Melanocyte of skin (primary cell): ENCODE measurements around the genes IL12RB2, GADD45A and LRRC40.

GRCh38 chr1:66445334-66446118, 88.4 kb upstream of the SGIP1 start:
- CAGE, long polyA plus RNA, 2 experiments, result no peak in any of the 2 experiments

DNA sequence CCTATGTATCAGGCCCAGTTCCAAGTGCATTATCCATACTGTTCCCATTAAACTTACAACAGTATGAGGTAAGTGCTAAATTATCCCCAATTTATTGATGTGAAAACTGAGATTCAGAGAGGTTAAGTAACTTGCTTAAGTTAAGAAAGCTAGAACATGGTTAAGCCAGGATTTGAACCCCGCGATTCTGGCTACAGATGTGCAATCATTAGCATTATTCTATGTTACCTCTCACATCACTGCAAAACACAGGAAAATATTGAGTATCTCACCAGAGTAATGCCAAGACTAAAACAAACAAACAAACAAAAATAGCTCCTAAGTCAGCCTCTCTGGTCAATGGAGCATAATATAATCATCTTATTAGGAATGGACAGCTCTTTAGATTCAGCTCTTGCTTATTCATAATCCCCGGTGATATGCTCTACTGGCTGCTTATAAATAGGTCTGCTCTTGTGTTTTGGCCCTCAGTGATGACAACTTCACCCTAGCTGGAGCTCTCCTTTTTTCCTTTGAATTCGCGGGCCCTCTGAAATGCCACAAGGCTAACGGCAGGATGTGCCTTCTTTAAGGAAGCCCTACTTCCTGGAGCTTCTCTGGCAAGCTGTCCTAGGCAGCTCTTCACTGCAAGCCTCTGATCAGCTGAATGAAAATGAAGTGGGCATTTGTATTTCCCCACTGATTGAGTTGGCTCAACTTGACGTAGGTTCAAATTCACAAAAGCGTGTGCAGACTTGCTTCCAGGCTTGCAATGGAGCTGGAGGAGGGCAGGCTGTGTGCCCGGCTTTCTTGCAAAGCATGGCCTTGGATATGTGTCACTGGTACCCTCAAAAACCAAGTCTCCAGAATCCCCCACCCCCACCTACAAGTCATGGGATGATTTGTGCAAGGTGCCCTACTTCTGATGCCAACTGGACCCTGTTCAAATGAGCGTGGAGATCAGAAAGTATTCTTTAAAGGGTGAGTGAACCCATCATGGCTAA, 22.1 kb downstream of the SGIP1 start:
- CAGE, long polyA plus RNA, 2 experiments, result no peak in any of the 2 experiments

- CAGE, long polyA plus RNA, 2 experiments, result no peak in any of the 2 experiments
Measured at GRCh38 chr1:66918896-66919477, 5.7 kb downstream of the DNAI4 start.

DNA sequence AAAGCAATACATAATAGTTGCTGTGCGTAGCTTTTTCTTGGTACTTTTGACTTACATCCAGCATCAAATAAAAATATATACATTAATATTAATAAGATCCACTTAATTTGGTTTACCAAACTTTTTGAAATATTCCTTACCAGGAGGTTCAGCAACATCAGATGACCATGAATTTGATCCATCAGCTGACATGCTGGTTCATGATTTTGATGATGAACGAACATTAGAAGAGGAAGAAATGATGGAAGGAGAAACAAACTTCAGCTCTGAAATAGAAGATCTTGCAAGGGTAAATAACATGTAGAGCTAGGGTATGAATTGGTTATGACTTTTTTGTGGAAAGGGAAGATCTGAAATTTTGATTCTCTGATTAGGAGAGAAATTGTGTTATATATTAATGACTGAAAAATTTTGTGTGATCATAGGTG, 21.2 kb downstream of the MIER1 start:
- CAGE, long polyA plus RNA, 2 experiments, result no peak in any of the 2 experiments

DNA sequence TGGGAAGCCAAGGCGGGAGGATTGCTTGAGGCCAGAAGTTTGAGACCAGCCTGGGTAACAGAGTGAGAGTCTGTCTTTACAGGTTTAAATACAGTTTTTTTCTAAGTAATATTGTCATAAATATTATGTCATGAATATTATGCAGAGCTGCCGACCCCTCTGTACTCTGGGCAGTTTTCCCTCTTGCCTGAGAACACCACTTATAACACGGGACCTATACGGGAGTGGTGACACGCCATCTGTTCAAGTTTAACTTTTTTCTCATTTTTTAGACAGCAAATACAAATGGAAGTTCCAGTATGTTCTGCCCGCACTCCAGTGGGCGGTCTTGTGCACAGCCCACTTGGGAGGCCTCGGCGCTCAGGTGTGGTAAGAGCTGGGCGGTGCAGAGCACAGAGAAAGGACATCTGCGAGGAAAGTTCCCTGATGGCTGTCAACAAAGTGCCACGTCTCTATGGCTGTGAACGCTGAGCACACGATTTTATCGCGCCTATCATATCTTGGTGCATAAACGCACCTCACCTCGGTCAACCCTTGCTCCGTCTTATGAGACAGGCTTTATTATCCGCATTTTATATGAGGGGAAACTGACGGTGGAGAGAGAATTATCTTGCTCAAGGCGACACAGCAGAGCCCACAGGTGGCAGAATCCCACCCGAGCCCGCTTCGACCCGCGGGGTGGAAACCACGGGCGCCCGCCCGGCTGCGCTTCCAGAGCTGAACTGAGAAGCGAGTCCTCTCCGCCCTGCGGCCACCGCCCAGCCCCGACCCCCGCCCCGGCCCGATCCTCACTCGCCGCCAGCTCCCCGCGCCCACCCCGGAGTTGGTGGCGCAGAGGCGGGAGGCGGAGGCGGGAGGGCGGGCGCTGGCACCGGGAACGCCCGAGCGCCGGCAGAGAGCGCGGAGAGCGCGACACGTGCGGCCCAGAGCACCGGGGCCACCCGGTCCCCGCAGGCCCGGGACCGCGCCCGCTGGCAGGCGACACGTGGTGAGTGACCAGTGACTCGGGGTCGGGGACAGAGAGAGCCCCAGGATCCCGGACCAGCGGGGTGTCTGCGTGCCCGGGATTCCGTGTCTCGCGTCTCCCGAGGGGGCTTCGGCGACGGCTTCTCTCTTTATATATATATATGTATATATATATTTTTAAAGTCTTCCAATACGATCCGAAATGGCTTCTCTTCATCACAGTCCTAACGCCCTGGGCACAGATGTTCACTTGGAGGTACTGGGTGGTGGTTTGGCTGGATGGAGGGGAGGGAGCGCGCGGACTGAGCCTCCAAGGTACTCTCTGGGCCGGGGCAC, at the start of gene IL12RB2:
TSS of gene IL12RB2 (plus strand) at position 894 of the 1,302 bp plus-strand sequence.
- CAGE, long polyA plus RNA, 2 experiments, result no peak in any of the 2 experiments

- CAGE, long polyA plus RNA, 2 experiments, result no peak in any of the 2 experiments
Measured at GRCh38 chr1:67428790-67429471, 1.3 kb downstream of the SERBP1 start.

DNA sequence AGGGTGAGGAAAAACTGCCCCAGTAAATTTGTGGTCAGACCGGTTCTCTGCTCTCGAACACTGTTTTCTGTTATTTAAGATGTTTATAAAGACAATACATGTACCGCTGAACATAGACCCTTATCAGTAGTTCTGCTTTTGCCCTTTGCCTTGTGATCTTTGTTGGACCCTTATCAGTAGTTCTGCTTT, 83.6 kb upstream of the SERBP1 start:
- CAGE, long polyA plus RNA, 2 experiments, result no peak in any of the 2 experiments

GRCh38 chr1:67524065-67525090, 94.2 kb upstream of the SERBP1 start:
- CAGE, long polyA plus RNA, 2 experiments, result no peak in any of the 2 experiments

DNA sequence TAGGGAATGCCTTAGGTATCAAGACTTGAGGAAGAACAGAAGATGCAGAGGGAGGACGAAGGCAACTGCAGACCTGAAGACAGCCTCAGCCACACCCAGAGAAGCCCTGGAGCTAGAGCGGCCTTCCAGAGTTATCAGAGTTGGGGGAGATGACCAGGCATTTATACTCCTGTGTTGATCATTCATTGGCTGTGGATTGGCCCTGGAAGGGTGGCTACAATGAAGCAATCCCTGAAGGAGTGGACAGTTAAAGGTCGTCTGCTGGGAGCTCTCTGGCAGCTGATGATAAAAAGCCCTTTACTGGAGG, 126.6 kb upstream of the GADD45A start:
- CAGE, long polyA plus RNA, 2 experiments, result no peak in any of the 2 experiments

- CAGE, long polyA plus RNA, 2 experiments, result no peak in any of the 2 experiments
Measured at GRCh38 chr1:67618510-67619199, 66.3 kb upstream of the GADD45A start.

DNA sequence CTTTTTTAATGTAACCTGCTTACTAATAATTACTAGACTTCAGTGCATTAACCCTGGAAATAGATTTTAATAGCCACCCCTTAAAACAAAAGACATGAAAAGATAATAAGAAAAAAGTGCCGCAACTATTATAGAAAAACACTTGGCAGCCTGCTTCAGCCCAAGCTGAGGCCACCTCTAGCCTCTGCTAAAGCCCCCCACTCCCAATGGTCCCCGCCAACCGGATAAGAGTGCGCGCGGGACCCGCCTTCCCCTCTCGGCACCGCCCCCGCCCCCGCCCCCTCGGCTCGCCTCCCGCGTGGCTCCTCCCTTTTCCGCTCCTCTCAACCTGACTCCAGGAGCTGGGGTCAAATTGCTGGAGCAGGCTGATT, 283 bp upstream of the GADD45A start:
- CAGE, long polyA plus RNA, 2 experiments, result no peak in any of the 2 experiments

DNA sequence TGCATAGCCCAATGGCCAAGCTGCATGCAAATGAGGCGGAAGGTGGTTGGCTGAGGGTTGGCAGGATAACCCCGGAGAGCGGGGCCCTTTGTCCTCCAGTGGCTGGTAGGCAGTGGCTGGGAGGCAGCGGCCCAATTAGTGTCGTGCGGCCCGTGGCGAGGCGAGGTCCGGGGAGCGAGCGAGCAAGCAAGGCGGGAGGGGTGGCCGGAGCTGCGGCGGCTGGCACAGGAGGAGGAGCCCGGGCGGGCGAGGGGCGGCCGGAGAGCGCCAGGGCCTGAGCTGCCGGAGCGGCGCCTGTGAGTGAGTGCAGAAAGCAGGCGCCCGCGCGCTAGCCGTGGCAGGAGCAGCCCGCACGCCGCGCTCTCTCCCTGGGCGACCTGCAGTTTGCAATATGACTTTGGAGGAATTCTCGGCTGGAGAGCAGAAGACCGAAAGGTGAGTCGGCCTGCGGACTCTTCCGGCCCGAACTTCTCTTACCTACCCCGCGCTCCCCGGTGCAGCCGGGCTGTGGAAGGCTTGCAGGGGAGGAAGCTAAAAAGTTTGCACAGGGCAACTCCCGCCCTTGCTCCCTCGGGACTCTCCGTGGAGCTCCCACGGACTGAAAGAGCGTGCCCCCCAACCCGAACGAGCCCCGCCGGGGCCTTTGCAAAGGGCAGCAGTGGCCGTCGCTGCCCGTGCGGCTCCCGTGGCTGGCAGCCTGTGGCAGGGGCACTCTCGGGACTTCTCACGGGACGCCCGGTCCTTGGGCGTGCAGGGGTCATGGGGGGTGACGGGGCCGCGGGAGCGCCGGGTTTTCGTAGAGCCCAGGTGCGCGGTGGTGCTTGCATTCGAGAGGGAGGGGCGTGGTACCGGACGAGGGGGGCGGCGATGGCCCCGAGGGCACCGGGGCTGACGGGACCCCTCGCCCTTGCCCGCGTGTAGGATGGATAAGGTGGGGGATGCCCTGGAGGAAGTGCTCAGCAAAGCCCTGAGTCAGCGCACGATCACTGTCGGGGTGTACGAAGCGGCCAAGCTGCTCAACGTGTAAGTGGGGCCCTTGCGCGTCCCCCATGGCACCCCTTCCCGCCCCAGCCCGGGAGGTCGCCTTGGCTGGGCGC, at the start of gene GADD45A:
TSS of gene GADD45A (plus strand) at position 98 of the 1,097 bp plus-strand sequence.
- CAGE, long polyA plus RNA, 2 experiments, result start-site peak on the plus strand in 2 of 2 experiments, centred at positions 112 to 285 of the sequence, 22 to 67 reads per replicate

DNA sequence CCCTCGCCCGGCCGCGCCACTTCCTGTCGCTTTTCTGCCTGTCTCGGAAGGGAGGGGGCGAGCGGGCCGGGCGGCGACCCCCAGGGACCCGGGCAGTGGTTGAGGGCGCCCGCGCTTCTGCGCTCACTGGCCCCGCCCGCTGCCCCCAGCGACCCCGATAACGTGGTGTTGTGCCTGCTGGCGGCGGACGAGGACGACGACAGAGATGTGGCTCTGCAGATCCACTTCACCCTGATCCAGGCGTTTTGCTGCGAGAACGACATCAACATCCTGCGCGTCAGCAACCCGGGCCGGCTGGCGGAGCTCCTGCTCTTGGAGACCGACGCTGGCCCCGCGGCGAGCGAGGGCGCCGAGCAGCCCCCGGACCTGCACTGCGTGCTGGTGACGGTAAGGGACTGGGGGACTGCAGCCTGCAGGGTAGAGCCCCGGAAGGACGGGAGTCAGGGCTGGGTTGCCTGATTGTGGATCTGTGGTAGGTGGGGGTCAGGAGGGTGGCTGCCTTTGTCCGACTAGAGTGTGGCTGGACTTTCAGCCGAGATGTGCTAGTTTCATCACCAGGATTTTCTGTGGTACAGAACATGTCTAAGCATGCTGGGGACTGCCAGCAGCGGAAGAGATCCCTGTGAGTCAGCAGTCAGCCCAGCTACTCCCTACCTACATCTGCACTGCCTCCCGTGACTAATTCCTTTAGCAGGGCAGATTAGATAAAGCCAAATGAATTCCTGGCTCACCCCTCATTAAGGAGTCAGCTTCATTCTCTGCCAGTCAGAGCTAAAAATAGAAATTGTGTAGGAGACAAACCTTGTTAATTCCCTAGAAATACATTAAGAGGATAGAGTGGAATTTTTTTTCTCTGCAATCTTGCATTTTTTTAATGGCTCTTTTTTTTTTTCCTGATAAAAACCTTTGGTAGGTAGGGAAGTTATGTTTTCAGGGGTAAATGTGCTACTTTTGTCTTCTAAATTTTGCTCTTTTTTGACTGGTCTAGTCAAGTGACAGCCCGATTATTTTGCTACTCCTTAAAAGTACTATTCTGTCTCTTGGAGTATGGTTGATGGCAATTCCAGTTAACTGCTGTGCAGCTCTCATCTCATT, 1.5 kb downstream of the GADD45A start:
- CAGE, long polyA plus RNA, 2 experiments, result no peak in any of the 2 experiments

GRCh38 chr1:67710247-67710855, 25.4 kb downstream of the GADD45A start:
- CAGE, long polyA plus RNA, 2 experiments, result no peak in any of the 2 experiments

DNA sequence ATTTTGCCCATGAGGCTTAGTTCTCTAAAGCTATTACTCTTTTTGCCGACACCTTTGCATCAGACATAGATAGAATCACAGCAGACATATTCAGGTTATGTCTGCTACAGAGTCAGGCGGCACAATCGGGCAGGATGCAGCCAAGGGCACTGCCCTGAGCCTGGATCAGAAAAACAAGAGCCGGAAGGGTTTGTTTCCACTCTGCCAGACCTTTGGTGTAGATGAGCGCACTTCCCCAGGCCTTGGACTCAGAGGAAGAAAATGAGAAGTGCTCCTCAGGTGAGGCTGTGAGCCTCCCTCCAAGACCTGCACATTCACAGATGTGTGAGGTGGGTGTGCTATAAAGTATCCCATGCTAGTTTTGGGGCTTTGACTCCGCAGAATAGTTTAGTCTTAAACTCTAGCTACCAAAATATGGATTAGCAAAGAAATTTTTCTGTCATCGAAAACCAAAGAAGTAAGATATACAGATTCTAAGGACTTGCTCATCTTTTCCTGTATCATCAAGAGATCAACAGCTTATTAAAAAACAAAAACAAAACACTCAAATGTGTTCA, 43.6 kb downstream of the GNG12 start:
- CAGE, long polyA plus RNA, 2 experiments, result no peak in any of the 2 experiments

- CAGE, long polyA plus RNA, 2 experiments, result no peak in any of the 2 experiments
Measured at GRCh38 chr1:68230281-68231375, 1.7 kb downstream of the WLS start.

GRCh38 chr1:68313704-68314224, 81.4 kb upstream of the WLS start:
- CAGE, long polyA plus RNA, 2 experiments, result no peak in any of the 2 experiments

- CAGE, long polyA plus RNA, 2 experiments, result no peak in any of the 2 experiments
Measured at GRCh38 chr1:69120215-69120796, 447.4 kb upstream of the LRRC7 start.

GRCh38 chr1:70205127-70206357, at the start of gene LRRC40:
LRRC40 (minus strand) TSS chr1:70205579.
- CAGE, long polyA plus RNA, 2 experiments, result start-site peak on the plus strand in 2 of 2 experiments, at chr1:70205682-70205756 at its widest, 60 to 535 reads per replicate

DNA sequence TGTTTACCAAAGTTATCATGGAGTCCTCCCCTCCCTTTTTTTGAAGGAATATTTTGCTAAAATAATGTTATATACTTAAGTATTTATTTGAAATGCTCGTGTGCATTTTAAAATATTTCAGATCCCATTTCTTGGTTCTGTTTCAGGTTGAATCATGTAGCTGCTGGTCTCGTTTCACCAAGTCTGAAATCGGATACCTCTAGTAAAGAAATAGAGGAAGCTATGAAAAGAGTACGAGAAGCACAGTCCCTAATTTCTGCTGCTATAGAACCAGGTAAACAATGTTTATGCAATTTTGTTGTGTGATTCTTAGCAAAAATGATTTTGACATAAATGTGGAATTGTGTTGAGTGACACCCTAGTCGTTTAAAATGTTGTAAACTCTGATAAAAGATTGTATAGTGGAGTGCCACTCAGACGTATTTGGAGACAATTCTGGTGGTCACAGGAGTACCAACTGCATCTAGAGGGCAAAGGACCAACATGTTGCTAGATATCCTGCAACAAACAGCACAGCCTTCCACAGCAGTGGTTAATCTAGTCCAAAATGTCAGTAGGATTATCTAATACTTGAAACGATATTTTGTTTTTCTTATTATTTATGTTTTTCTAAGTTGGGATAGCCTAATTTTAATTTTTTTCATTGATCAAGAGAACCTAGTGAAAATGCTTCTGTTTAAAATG, 16.2 kb downstream of the SRSF11 start:
- CAGE, long polyA plus RNA, 2 experiments, result no peak in any of the 2 experiments